BJ (cell line): ENCODE results near the gene CAPNS2.

DNA sequence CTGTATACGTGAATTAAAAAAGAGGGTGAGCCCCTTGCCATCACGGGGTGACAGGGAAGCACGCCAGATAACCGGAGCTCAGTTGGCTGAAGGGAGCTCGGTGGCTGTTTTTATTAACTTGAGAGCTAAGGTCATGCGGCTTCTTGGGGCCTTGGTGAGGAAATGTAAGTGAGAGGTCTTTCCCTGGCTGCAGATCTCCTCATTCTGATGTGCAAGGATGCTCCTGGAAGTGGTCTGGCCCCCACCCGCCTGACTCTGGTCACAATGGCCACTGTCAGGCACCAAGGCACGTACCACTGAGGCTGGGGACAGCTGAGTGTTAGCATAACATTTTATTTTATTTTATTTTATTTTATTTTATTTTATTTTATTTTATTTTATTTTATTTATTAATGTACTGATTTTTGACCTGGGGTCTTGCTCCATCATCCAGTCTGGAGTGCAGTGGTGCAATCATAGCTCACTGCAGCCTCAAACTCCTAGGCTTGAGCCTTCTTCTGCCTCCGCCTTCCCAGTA is 221.8 kb downstream of the IRX3 start:
- CAGE, long polyA plus RNA = no peak
- RRBS = 81% methylated on average over 4 of the region's 9 CpGs

DNA sequence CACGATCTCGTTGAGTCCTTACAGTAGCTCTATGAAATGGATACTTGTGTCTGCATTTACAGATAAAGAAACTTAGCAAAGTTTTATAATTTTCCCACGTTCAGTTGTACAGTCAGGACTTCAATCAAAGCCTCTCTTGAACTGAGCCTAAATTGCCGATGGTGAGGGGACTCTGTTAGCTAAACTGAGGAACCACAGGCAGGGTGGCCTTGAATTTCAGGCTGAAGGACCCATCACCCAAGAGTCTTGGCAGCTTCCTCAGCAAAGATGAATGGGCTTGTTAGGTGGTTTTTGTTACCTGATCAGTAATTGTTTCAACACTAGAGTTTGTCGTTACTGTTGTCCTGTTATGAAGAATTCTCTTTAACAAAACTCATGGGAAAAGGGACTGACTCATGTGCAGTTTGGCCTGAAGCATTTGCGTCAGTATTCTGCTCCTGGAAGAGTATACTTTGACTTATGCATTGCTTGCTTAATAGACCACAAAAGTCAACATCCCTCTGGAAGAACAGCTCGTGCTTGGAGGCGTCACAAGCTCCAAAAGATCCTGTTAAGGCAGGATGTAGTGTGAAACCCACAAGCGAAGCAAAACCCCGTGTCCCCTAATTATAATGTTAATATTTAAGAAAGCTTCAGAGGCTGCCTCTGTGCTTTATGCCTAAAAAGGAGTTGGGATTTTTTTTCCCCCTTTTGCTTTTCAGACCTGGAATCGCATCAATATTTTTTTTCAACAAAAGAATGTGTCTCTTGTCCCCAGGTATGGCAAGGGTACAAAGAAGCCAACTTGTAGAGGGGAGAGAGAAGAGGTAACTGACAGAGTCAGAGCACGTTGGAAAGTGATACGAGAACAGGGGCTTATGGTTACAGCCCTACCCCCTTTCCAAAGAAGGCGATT is 205.9 kb downstream of the IRX3 start:
- CAGE, long polyA plus RNA = no peak
- RRBS = no CpG with 5 or more reads among the region's 14 CpGs

DNA sequence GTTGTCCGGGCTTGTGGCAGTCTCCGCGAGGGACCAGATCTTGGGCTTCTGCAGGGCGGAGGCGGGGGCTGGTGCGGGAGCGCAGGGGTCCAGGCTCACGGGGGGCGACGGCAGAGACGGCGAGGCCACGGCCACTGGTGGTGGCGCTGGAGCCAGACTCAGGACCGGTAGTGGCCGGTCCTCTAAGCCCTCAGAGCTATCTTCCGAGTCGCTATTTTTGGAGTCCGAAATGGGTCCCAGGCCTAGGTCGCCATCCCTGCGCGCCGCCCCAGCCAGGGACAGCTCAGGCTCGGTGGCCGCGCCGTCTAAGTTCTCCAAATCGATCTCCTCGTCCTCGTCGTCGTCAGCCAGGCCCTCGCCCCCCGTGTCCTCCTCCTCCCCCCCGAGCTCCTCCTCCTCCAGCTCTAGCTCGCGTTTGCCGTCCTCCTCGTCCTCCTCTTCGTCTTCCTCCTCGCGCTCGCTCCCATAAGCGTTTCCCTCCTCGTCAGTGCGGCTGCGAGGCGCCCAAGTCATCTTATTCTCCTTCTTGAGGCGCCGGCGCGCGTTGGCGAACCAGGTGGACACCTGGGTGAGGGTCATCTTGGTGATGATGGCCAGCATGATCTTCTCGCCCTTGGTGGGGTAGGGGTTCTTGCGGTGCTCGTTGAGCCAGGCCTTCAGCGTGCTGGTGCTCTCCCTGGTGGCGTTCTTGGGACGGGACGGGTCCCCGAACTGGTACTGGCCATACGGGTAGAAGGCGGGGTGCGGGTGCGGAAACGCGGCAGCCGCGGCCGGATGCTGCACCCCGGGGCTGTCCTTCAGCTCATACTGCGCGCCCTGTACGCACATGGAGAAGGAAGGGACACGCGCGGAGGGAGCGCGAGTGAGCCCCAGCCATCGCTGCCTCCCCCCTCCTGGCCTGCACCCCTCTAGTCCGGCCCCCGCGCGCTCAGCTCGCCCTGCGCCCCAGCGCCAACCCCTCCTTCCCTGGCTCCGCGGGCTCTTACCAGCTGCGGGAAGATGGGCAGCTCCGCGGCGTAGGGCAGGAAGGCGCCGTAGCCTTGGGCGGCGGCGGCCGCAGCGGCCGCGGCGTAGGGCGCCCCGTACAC is 1.4 kb downstream of the IRX3 start:
- CAGE, long polyA plus RNA = no peak
- RRBS = no CpG with 5 or more reads among the region's 106 CpGs

DNA sequence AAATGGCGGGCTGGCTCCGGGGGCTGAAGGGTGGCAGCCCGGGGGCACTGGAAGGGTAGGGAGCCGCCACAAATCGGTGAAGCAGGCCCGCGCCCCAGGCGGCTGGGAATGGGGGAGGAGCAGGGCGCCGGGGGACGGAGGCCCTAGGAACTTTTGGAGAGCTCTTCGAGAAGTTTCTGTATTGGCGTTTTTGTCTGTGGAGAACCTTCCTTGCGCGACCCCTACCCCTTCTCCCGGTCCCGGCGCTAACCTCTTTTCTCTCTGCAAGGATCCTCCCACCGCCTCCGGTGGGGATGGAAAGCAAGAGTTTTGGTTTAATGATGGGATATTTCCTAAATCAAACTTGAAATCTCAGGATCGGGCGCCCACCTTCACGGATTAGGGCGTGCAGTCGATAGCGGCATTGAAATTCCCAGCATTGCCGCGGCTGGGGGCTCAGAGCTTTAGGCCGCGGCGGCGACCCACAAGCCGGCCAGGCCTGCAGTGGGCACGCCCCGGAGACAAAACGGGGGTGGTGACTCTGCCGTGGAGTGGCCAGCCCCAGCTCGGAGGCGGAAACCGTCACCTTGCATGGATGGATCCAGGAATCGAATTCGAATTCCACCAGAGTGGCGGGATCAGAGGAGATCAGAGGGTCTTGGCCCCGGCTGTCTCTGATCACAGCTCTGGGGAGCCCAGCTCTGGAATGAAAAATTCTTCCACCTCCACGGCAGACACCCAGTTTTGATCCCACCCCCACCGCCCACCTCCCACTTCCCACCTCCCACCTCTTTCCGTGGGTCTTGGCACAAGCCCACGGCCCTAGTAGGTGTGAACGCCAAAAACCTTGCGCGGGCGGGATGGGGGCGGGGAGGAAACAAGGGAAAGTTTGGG is 1.0 kb upstream of the IRX3 start:
- CAGE, long polyA plus RNA = no peak
- RRBS = 5% methylated on average over 10 of the region's 53 CpGs

DNA sequence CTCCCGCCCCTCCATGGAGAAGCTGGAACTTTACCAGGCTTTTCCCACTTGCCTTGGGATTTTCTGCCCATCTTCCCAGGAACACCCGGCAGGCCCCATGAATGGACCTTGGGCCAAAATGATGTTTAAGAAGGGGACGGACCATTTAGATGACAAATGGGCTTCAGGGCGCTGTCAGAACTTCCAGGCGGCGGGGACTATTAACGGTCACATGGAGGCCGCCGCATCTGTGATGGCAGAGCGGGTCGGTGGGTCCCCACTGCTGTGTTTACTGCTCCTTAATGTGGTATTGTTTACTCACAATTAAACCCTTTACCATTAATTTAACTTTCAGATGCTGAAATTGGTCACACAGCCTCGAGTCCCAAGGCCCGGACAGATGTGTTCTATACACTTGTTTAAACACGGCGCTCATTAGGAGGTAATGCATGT is 83.7 kb upstream of the IRX3 start:
- CAGE, long polyA plus RNA = no peak
- RRBS = no CpG with 5 or more reads among the region's 15 CpGs

DNA sequence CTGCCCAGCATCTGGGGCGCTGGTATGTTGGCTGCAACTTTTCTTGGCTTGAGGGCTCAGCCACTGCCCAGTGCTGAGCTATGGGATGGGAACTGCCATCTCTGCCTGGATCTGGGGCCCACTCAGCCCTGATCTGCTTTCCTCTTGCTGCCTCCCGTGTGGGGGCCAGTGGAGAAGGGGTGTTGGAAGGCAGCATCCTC is 115.8 kb upstream of the IRX3 start:
- CAGE, long polyA plus RNA = no peak
- RRBS = no CpG with 5 or more reads among the region's 2 CpGs

DNA sequence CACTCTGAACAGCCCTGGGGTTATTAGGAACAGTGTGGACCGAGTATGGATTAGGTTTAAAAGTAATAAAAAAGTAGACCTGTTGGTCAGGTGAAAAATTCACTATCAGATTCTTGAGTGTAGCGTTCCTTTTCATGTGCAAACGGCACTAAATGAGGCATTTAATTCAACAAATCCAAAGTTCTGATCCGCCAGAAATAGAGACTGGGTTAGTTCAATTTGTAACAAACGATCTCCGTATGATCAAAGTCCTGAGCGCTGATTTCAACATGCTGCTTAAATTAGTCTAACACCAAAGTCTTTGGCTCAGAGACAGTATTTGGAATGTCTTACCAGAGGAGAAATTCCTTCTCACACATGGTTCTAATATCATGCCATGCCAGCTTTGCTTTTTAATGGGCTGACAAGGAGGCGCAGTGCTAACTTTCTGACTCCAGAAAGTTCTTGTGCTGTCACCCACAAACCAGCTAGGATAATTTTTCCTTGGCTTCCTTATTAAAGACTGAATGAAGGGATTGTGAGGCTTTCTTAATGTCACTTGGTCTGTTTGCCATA is 173.2 kb upstream of the IRX3 start:
- CAGE, long polyA plus RNA = no peak
- RRBS = no CpG with 5 or more reads among the region's 8 CpGs

DNA sequence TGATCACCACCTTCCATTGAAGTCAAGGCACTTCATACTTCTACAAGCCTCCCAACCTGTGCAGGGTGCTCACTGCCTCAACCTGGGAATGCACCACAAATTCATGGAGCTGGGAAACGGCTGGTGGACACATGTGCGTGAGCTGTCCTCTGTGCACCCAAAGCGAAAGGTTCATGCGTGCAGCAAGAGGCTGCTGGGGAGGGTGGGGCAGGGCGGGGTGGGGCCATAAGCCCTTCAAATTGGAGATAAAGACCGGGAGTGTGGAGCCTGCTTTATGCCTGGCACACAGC is 302.8 kb upstream of the IRX3 start:
- CAGE, long polyA plus RNA = no peak
- RRBS = no CpG with 5 or more reads among the region's 6 CpGs

GRCh38 chr16:54922904-54923486 is 7.7 kb upstream of the IRX5 start:
- CAGE, long polyA plus RNA = no peak
- RRBS = no CpG with 5 or more reads among the region's 5 CpGs

DNA sequence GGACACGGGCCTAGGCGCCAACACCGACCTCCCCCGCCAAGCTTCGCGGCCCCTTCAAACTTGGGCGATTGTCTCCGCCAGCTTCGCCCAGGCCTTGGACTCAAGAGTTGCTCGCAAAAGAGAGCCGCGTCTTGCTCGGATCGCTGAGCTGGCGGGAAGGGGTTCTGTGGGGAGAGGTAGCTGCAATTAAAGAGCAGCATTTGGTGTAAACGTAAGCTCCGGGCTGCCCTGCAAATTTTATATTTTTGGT is 775 bp downstream of the IRX5 start:
- CAGE, long polyA plus RNA = no peak
- RRBS = no CpG with 5 or more reads among the region's 17 CpGs

DNA sequence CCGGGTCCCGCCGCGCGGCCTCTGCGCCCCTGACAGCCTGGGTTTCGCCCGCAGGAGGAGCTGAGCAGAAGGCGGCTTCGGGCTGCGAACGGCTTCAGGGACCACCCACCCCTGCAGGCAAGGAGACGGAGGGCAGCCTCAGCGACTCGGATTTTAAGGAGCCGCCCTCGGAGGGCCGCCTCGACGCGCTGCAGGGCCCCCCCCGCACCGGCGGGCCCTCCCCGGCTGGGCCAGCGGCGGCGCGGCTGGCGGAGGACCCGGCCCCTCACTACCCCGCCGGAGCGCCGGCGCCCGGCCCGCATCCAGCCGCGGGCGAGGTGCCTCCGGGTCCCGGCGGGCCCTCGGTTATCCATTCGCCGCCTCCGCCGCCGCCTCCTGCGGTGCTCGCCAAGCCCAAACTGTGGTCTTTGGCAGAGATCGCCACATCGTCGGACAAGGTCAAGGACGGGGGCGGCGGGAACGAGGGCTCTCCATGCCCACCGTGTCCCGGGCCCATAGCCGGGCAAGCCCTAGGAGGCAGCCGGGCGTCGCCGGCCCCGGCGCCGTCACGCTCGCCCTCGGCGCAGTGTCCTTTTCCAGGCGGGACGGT is 2.5 kb downstream of the IRX5 start:
- CAGE, long polyA plus RNA = no peak
- RRBS = 18% methylated on average over 16 of the region's 75 CpGs

- CAGE, long polyA plus RNA = no peak
- RRBS = 10% methylated on average over 7 of the region's 19 CpGs
Observed at GRCh38 chr16:54935404-54935882, 4.8 kb downstream of the IRX5 start.

GRCh38 chr16:55324272-55325098 is 482 bp downstream of the IRX6 start:
- CAGE, long polyA plus RNA = no peak
- RRBS = 4% methylated on average over 25 of the region's 70 CpGs

GRCh38 chr16:55489514-55490297 is 10.7 kb downstream of the MMP2 start:
- CAGE, long polyA plus RNA = no peak
- RRBS = no CpG with 5 or more reads among the region's 13 CpGs

GRCh38 chr16:55566542-55567821 is at the start of gene CAPNS2:
Gene CAPNS2 (plus strand): TSS chr16:55566684.
- CAGE, long polyA plus RNA = no peak
- RRBS = no CpG with 5 or more reads among the region's 16 CpGs

- CAGE, long polyA plus RNA = no peak
- RRBS = no CpG with 5 or more reads among the region's 5 CpGs
Observed at GRCh38 chr16:55709668-55710014, 53.9 kb downstream of the SLC6A2 start.

GRCh38 chr16:56191987-56192565 is 787 bp downstream of the GNAO1 start:
- CAGE, long polyA plus RNA = no peak
- RRBS = 3% methylated on average over 5 of the region's 34 CpGs

DNA sequence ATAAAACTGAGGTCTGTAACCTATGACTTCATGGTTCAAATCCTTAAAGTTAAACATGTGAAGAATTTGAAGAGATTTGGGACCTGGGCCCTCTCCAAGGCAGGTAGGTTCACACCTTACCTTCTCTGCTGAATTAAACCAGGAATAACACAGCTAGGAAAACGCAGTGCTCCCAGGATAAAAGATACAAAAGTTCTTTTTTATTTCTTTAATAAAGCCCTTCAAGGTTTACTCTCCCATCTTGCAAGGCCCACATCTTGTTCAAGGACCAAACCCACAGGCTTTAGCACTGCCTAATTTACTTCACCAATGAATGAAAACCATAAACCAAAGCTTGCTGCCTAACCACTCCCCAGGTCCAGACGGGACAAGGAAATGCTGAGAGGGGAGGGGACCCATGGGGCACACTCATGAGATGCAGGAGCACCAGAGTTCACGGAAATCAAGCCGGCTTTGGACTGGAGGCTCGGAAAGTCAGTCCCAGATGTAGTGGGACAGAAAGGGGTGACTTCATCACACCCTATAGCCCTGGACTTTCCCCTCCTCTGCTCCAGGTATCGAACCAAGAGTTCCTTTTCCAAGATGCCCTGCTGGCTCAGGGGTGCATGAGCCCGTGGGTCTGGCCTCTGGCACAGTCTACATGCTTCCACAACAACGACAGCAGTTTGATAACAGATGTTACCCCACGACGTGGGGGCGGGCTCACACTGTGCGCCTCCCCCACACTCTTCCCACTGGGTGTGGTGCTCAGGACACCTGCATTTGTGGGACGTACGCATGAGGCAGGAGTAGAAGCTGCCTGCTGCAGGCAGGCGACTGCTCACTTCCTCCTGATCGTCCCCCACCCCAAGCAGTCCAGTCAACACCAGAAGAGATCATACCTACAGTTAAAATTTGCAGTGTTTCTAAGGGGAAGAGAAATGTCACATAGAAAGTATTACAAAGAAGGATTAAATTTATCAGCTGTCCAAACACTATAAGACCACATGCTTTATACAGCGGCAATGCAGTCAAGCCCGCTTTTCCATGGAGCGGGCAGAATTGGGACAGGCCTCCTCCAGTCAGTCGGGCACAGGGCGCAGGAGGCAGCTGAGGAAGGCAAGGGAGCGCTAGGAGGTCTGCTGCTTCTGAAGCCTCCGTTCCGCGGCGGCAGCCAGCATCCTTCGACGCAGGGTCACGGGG is 63.2 kb downstream of the AMFR start:
- CAGE, long polyA plus RNA = no peak
- RRBS = no CpG with 5 or more reads among the region's 29 CpGs

- CAGE, long polyA plus RNA = no peak
- RRBS = no CpG with 5 or more reads among the region's 8 CpGs
Observed at GRCh38 chr16:56389003-56389462, 36.3 kb downstream of the AMFR start.

GRCh38 chr16:56409285-56409774 is 16.0 kb downstream of the AMFR start:
- CAGE, long polyA plus RNA = no peak
- RRBS = no CpG with 5 or more reads among the region's 4 CpGs